ENCODE results near the genes SYCP2, CDH26 and LSM14B.

GRCh38 chr20:59835503-59836606 lies 97.6 kb downstream of the SYCP2 start:
- RAMPAGE, long total RNA, result no peak
- RRBS, result no CpG with 5 or more reads among the region's 22 CpGs

- RAMPAGE, long total RNA, result no peak
- RRBS, result 2% methylated on average over 5 of the region's 127 CpGs
Measured at GRCh38 chr20:59933185-59934387, at the start of gene SYCP2. Gene SYCP2, minus strand, starts transcription at chr20:59933637.

- RAMPAGE, long total RNA, result no peak
- RRBS, result 93% methylated on average over 2 of the region's 10 CpGs
Measured at GRCh38 chr20:59958055-59959189, at the start of gene CDH26. Gene CDH26, plus strand, starts transcription at chr20:59958423.

GRCh38 chr20:61501768-61502308 lies 249.8 kb downstream of the CDH4 start:
- RAMPAGE, long total RNA, result no peak
- RRBS, result no CpG with 5 or more reads among the region's 16 CpGs

- RAMPAGE, long total RNA, result no peak
- RRBS, result no CpG with 5 or more reads among the region's 6 CpGs
Measured at GRCh38 chr20:61950670-61951023, 115.0 kb downstream of the TAF4 start.

DNA sequence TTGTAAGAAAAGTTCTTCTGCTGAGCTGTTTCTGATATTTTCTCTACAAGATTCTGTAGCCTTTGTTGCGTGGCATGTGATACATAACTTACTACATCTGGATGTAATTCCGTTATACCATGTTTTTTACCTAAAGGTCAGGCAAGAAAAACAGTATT lies 65.7 kb downstream of the TAF4 start:
- RAMPAGE, long total RNA, result no peak
- RRBS, result no CpG with 5 or more reads among the region's 2 CpGs

GRCh38 chr20:62069082-62069458 lies 3.4 kb upstream of the TAF4 start:
- RAMPAGE, long total RNA, result no peak
- RRBS, result no CpG with 5 or more reads among the region's 5 CpGs

- RAMPAGE, long total RNA, result no peak
- RRBS, result 1% methylated on average over 57 of the region's 119 CpGs
Measured at GRCh38 chr20:62121969-62122800, at the start of gene LSM14B. Gene LSM14B, plus strand, starts transcription at chr20:62122475.

- RAMPAGE, long total RNA, result no peak
- RRBS, result 1% methylated on average over 22 of the region's 63 CpGs
Measured at GRCh38 chr20:62122801-62123421, 636 bp downstream of the LSM14B start.

DNA sequence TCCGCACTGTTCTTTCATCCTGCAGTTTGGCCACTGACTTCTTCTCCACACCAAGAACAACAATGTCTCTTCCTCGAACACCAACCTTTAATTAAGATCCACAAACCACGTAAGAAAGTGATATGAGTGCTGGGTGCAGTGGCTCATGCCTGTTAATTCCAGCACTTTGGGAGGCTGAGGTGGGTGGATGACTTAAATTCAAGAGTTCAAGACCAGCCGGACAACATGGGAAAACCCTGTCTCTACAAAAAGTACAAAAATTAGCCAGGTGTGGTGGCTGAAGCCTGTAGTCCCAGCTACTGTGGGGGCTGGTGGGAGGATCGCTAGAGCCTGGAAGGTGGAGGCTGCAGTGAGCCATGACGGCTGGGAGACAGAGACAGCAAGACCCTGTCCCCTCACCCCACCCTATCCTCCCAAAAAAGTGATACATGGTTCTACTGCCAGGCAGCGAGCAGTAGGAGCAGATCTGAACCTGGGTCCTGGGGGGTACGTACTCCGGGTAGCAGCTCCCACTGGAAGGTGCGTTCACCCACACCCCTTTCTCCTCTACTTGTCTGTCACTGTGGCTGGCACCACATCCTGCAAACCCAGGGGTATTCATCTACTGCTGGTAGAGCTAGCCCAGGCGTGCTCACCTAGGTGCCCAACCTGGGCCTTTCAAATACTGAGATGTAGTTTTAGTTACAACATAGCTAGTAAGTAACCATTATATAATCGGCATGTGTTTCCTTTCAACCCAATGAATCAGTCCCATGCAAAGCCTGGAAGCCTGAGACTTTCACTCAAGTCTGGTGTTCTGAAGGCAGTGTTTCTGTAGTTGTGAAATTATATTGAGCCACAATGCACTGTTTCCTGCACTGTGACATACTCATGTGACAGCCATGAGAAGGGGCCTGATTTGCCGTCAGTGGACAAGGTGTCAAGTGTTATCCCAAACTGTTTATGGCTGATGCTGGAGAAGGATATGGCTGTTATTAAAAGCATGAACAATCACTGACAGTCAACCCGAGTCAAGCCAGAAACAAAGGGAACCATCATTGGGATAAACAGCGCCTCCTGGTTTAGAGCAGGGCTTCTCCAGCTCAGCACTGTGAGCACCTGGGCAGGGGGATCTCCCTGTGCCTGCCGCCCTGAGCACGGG lies 2.0 kb downstream of the PSMA7 start:
- RAMPAGE, long total RNA, result no peak
- RRBS, result no CpG with 5 or more reads among the region's 17 CpGs

DNA sequence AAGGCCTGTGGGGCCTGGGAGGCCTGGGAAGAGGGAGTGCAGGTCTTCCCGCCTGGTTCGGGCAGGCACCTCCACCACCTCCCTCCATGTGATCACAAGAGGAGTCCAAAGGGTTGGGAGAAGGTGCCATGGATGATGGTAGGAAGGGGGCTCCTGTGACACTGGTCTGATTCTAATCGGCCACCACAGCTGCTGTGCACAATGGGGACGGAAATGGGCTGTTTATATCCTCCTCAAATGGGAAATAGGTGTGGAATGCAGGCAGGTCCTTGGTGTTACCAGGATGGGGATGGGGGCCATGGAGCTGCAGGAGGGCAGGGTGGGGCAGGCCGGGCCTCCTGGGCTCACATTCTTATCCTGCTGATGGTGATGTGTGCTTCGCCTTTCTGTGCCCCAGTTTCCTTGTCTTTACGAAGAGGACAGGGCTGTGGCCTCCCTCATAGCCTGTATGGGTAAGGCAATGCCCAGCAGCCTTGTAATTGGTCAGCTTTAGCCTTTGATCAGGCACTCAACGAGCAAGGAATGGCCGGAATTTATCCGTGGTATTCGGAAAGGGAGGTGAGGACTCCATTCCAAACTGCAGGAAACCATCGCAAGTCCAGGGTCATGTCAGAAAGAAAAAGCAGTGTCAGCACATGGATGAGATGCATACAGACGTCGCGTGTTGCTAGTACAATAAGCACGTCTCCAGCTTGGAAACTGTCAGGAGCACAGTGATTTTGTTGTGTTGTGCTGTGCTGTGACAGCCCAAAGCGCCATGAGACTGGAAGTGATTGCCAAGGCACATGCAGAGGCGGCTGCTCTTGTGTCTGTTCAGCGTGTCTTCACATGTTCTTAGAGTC lies 5.9 kb downstream of the SS18L1 start:
- RAMPAGE, long total RNA, result no peak
- RRBS, result no CpG with 5 or more reads among the region's 19 CpGs

- RAMPAGE, long total RNA, result no peak
- RRBS, result 56% methylated on average over 2 of the region's 31 CpGs
Measured at GRCh38 chr20:62239246-62240056, 1.1 kb downstream of the OSBPL2 start.

DNA sequence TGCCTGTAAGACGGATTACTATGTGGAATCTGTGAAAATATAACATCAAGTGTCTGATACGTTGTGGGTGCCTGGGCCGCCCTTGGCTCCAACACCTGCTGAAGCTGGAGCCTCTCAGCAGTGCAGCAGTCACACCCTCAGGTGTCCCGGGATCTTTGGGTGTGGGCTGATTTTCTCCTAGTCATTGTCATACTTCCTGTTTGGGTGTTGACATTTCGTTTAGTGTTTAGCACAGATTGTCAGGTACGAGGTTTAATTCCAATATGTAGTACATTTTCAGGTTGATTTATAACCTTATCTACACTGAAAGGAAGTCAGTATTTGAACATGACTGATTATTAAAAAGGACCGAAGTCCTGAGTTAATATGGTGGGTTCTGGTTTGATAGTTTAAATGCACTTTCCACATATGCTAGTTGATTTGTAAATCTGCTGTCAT lies 3.4 kb downstream of the OSBPL2 start:
- RAMPAGE, long total RNA, result no peak
- RRBS, result no CpG with 5 or more reads among the region's 7 CpGs

DNA sequence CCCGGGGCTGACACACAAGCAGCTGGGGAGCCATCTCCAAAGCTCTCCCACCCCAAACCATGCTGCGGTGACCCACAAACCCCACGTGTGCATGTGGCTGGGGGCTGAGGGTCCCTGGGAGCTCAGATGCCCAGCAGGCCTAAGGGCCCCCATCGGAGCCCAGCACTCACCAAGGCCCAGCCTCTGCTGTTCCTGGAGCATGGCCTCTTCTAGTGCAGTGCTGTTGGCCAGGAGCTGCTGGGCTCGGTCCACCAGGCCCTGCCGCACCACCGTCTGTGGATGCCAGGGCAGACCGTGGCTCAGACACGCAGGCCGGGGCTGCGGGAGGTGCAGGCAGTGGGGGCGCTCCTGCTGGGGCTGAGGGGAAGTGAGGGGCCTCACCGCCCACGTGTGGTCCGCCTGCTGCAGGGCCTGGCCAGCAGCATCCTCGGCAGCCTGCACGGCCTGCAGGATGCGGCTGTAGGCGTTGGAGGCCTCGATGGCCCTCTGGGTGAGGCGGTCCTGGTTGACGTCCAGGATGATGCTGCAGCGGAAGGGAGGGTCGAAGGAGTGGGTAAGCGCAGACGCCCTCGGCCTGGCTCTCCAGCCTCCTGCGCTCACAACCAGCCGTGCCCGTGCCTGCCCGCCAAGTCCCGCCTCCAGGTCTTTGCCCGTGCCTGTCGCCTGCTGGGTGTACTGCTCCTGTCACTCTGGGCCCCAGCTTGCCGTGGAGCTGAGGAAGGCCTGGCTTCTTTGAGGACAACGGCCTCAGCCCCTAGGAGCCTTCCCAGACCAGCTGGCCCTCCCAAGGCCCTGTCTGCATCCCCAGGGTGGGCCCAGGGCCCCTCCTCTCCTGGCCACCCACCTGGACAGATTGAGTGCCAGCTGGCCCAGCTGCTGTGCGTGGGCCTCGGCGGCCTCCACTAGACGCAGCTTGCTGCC lies 14.0 kb downstream of the ADRM1 start:
- RAMPAGE, long total RNA, result no peak
- RRBS, result no CpG with 5 or more reads among the region's 40 CpGs

DNA sequence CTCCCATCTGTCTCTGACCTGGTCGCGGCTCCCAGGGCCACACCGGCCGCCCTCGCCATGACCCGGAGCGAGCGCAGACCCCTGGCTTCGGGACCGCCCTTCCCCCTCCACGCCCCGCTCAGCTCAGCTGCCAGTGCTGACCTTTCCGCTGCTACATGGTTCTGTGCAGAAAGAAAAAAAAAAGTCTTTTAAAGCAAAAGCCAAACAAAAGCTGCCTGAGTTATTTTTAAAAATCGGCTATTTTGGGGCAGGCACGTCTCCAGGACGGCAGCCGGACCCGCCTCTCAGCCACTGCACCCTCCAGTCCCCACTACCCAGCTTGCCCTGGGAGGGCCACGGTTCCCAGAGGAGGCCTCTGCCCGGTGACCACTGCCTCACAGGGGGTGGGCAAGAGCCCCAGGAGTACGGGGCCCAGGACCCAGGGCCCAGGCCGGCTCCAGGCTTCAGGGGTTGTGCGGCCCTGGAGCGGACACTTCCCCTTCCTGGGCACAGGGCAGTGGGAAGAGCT lies 10.8 kb downstream of the LAMA5 start:
- RAMPAGE, long total RNA, result no peak
- RRBS, result 38% methylated on average over 6 of the region's 24 CpGs

- RAMPAGE, long total RNA, result no peak
- RRBS, result no CpG with 5 or more reads among the region's 26 CpGs
Measured at GRCh38 chr20:62362258-62362760, 4.8 kb downstream of the LAMA5 start.

- RAMPAGE, long total RNA, result no peak
- RRBS, result no CpG with 5 or more reads among the region's 22 CpGs
Measured at GRCh38 chr20:62373788-62374205, 6.7 kb upstream of the LAMA5 start.

GRCh38 chr20:62390870-62391579 lies 4.1 kb downstream of the RPS21 start:
- RAMPAGE, long total RNA, result no peak
- RRBS, result 83% methylated on average over 4 of the region's 34 CpGs

- RAMPAGE, long total RNA, result no peak
- RRBS, result no CpG with 5 or more reads among the region's 14 CpGs
Measured at GRCh38 chr20:62511352-62512070, 35.7 kb upstream of the GATA5 start.

GRCh38 chr20:62518546-62519237 lies 42.9 kb upstream of the GATA5 start:
- RAMPAGE, long total RNA, result no peak
- RRBS, result no CpG with 5 or more reads among the region's 28 CpGs

All from epithelial cell of proximal tubule (primary cell).